Metastatic Lung Carcinoma in the Adrenal Gland (tissue), 1 donor: ENCODE measurements around a stretch of chr4.

GRCh38 chr4:74040-74795, 21.1 kb downstream of the ZNF595 start:
- PRO-cap: no peak

GRCh38 chr4:373369-373968, 35.9 kb downstream of the ZNF141 start:
- PRO-cap: no peak

DNA sequence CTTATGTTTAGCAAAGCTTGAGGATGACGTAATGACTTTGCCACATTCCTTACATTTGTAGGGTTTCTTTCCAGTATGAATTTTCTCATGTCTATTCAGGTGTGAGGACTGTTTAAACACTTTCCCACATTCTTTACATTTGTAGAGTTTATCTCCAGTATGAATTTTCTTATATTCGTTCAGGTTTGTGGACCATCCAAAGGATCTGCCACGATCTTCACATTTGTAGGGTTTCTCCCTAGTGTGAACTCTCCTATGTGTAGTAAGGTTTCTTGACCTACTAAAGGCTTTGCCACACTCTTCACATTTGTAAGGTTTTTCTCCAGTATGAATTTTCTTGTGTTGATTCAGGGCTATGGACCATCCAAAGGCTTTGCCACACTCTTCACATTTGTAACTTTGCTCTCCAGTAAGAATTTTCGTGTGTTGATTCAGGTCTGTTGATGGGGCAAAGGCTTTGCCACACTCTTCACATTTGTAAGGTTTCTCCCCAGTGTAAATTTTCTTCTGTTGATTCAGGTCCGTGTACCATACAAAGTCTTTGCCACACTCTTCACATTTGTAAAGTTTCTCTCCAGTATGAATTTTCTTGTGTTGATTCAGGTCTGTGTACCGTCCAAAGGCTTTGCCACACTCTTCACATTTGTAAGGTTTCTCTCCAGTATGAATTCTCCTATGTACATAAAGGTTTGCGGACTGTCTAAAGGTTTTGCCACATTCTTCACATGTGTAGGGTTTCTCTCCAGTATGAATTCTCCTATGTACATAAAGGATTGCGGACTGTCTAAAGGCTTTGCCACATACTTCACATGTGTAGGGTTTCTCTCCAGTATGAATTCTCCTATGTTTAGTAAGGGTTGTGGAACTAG, 56.7 kb downstream of the ZNF721 start:
- PRO-cap: no peak

GRCh38 chr4:574763-575769, 1.0 kb downstream of the TMEM271 start:
- PRO-cap: no peak

- PRO-cap: no peak
Measured at GRCh38 chr4:672222-672653, 1.8 kb downstream of the ATP5ME start.

DNA sequence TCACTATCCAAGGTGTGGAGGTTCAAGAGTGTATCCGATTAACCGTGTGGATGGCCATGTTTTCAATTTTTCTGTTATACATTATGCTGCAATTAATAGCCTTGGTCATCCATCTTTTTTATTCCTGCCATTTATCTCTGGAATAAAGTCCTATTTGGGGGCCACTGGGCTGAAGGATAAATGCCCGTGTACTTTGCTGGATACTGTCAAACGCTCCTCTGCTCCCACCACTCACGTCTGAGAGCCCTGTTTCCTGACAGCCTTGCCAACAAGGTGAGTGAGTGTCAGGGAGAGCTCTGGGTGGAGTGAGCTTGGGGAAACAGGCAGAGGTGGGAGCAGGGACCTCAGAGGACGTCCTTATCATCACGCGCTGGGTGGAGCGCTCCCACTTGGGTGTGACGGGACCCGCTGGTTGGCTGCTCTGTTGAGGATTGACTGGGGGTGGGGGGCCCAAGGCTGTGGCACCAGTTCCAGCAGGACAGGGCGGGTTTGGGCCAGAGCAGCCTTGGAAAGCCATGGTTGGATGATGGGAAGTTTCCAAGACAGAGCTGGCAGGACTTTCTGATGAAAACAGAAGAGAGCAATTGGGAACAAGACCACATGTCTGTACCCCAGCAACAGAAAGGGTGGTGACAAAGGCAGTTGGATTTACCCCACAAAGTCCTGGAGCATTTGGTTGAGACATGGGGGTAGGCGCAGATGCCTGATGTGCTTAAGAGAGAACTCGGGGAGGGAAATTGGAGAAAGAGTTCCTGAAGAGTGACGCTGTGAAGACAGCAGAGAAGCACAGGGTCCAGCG, 3.1 kb upstream of the PCGF3 start:
- PRO-cap: no peak

GRCh38 chr4:769748-770568, 56.0 kb downstream of the CPLX1 start:
- PRO-cap: no peak

- PRO-cap: no peak
Measured at GRCh38 chr4:783093-783563, 42.8 kb downstream of the CPLX1 start.

DNA sequence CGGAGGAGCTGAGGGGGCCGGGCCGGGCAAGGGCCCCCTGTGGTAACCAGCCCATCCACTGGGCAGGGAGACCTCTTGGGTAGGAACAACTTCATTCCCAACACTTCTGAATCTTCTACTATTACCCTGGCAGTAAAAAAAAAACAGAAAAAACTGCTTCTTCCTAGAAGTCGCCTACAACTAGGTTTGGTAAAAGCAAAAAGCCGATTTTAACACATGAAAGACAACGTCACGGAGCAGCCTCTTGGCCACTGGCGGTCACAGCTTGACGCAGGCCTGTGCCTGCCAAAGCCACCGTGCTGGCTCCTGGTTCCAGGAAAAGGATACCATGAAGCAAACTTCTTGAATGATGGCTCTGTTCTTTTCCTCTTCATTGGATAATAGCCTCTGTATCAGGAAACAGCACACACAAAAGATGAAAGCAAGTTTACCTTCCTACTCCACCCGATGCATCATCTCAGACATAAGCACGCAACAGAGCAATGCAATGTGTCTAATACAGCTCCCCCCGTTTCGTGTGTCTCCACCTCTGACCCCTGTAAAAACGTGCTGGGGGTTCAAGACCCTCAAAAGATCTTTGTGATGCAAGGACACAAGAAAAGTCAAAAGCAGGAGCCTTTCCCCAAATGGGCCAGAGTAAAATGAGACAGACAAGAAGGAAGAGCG, 19.6 kb downstream of the GAK start:
- PRO-cap: no peak

DNA sequence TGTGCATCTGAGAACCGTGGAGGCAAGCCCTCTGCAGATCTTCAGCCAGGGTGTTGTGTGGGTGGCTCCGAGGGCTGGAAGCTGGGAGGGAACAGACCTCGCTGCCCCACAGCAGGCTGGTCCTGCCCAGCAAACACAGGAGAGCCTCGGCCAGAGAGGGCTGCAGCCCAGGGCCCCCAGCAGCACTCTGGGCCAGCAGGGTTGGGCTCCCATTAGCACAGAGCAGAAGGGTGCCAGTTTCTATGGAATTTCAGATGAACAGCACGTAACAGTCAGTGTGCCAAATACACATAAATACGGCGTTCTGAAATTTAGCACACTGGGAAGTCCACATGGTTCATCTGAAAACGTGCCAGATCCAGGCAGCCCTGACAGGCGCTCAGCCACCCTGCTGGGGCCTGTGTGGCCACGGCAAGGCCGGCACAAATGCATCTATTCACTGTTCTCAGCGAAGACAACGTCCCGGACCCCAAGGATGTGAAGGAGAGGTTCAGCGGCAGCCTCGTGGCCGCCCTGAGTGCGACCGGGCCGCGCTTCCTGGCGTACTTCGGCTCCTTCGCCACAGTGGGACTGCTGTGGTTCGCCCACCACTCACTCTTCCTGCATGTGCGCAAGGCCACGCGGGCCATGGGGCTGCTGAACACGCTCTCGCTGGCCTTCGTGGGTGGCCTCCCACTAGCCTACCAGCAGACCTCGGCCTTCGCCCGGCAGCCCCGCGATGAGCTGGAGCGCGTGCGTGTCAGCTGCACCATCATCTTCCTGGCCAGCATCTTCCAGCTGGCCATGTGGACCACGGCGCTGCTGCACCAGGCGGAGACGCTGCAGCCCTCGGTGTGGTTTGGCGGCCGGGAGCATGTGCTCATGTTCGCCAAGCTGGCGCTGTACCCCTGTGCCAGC, 15.7 kb downstream of the DGKQ start:
- PRO-cap: no peak

DNA sequence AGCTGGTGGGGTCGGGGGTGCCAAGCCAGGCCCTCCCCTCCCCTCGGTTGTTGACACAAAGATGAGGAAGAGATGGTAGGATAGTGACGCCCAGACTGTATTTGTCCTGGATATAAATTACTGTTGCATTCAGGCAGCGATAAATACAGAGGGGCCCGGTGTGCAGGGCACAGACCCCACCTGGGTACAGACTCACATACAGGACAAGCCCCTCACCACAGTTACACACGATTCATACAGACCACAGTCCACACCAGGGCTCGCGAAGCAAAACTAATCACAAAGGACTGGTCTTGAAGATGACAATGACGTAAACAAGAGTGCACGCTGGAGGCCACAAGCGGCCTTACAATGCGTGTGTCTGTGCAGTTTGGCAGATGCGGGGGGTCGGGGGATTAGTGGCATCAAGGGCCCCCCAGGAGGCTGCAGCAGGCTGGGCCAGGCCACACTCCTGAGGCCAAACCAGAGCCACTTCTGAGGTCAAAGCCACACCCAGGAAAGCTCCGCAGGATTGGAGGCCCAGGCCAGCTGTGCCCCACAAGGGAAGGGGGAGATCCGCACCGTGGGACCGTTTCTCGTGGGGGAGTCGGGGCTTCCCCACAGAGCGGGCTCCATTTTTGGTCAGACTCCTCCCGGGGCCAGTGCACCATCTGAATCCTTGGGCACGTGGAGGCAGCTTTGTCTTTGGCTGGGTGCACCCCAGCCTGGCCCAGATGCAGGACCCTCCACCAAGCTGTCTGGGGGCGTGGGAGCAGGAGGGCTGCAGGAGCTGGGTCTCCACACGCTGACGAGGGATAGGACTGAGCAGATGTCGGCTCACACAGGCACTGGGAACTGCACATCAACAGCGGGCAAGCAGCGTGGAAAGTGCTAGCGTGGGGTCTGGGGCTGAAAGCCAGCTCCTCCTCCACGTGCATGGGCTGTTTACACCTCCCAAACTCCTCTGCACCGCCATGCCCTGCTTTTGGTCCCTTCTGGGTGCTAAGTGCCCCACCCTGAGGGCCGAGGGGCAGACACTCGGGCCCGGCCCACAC, 14.2 kb downstream of the DGKQ start:
- PRO-cap: no peak

DNA sequence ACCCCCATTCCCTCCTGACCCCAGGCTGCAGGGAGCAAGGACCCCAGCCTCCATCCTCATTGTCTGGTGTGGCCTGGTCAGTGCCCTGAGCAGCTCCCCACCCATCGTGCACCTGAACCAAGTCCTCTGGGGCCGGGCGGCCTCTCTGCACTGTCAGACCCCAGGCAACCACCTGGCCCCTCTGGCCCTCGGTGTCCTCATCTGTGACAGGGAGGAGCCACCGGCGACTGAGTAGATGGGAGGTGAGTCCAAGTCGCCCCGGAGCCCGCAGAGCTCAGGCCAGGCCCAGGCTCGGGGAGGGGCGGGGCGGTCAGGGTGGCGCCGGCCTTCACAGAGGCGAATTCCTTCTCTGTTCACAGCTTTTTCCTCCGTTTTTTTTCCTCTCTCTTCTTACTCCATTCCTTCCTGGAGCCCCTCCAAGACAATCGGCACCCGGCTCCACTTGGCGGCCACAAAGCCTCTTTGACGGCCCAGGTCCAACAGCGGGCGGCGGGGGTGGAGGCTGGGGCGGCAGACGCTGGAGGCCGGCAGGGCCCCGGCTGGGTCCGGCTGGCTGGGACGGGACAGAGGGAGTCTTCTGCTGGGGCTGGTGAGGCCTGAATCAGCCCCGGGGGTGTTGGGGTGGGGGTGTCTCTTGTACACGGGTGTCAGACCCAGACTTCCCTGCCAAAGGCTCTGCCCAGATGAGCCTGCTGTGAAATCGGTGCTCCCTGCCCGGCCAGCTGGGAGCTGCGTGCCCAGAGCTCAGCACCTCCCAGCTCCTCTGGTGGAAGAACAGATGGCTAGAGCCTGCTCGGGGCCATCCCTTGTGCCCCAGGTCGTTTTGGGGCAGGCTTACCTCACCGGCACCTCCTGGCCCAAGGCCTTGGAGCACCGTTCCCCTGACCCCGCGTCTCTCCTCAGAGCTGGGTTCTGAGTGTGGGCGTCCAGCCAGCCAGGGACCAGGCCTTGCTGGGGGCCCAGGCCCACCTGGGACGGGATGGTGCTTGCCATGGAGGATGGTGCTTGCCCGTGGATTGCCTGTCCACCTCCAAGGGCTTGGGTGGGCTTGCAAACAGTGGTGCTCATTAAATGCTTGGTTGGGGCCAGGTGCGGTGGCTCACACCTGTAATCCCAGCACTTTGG, 22.6 kb downstream of the FGFRL1 start:
- PRO-cap: no peak

DNA sequence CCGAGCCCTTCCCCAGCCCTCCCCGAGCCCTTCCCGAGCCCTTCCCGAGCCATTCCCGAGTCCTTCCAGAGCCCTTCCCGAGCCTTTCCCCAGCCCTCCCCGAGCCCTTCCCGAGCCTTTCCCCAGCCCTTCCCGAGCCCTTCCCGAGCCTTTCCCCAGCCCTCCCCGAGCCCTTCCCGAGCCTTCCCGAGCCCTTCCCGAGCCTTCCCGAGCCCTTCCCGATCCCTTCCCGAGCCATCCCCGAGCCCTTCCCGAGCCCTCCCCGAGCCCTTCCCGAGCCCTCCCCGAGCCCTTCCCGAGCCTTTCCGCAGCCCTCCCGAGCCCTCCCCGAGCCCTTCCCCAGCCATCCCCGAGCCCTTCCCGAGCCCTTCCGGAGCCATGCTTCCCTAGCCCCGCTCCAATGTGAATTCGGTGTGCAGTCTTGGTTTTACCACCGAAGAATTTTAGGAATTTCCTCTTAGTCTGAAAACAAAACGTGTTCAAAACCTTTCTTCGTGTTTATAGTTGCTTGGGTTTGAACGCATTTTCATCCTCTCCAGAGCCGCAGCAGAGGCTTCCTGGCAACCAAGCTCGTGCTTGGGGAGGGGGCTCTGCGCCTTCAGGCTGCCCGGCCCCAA, 35.2 kb downstream of the FGFRL1 start:
- PRO-cap: no peak

DNA sequence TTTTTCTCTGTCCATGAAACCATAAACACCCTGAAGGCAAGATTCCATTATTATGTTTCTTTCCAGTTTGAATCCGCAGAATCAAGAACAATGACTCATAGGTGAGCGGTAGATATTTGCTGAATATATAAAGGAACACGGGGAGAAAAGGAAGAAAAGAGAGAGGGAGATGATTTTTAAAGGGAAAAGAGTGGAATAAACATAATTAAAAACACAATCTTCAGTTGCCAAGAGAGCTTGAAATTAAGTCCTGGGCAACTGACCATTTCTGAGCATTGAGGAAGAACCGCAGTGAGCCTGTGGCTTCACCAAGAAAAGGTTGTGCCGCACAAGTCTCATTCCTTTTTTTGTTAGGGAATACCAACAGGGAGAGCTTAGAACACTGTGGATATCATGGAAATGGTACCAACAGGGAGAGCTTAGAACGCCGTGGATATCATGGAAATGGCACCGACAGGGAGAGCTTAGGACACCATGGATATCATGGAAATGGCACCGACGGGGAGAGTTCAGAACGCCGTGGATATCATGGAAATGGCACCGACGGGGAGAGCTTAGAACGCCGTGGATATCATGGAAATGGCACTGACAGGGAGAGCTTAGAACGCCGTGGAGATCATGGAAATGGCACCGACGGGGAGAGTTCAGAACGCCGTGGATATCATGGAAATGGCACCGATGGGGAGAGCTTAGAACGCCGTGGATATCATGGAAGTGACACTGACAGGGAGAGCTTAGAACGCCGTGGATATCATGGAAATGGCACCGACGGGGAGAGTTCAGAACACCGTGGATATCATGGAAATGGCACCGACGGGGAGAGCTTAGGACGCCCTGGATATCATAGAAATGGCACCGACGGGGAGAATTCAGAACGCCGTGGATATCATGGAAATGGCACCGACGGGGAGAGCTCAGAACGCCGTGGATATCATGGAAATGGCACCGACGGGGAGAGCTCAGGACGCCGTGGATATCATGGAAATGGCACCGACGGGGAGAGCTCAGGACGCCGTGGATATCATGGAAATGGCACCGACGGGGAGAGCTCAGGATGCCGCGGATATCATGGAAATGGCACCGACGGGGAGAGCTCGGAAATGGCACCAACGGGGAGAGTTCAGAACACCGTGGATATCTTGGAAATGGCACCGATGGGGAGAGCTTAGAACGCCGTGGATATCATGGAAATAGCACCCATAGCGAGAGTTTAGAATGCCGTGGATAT, 28.3 kb downstream of the SPON2 start:
- PRO-cap: no peak

DNA sequence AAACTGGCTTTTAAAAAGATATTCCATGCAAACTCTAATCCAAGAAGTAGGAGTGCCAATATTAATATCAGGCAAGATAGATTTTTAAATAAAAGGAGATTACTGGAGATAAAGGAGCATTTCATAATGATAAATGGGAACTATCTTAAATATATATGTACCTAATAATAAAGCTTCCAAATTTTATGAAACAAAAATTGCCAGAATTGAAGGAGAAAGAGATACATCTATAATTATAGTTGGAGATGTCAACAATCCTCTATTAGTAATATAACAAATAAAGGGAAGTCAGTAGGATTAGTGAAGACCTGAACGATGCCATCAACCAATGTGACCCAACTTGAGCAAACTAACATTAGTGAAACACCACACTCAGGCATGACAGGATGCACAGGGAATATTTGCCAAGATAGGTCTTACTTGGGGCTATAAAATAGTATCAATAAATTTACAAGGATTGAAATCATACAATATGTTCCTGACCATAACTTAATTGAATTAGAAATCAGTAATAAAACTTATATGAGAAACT, 12.1 kb downstream of the SPON2 start:
- PRO-cap: no peak

- PRO-cap: no peak
Measured at GRCh38 chr4:1172232-1172454, 240 bp downstream of the SPON2 start.

DNA sequence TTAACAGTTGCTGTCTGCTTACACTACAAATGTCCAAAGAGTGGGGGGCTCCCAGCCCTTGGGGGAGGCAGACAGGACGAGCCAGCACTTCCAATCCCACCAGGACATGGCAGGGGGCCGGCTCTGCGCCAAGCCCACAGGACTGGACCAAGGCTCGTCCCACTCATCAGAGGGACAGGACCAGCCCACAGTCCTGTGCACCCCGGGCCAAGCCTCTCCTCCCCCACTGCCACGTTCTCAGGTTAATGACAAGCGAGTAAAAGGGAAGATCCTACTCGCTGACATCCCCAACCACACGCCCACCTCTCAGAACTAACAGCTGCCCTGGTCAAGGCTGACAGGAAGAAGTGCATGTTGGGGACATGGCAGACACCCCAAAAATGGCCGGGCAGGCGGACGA, 2.1 kb downstream of the CTBP1 start:
- PRO-cap: no peak

- PRO-cap: unidirectional peak, minus-strand start at chr4:1290460
Measured at GRCh38 chr4:1290011-1291082, 656 bp downstream of the MAEA start.

GRCh38 chr4:1339238-1340186, 7.5 kb upstream of the UVSSA start:
- PRO-cap: no peak

DNA sequence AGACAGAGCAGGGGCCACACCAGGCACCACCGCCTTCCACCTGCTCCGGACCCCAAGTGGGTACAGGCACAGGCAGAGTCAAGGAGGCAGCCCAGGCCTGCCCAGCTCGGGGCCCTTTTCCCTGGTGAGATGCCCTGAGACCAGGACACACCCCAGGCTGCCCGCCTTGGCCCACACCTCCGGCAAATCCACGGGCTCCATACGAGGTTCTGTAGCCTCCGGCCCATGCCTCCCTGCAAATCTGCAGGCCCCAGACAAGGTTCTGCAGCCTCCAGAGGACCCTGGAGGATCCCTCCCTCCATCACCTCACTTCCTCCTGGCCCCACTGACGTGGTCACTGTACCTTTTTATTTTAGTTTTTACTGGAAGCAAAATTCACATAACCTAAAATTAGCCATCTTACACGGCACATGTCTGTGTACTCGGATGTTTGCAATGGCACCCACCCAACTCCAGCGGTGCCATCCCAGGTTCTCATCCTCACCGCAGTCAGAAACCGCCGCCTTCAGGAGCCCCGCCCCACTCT, 134.9 kb upstream of the NKX1-1 start:
- PRO-cap: no peak